Parietal lobe (tissue), 2 donors: ENCODE measurements around the genes KRTAP10-1 and KRTAP12-2.

DNA sequence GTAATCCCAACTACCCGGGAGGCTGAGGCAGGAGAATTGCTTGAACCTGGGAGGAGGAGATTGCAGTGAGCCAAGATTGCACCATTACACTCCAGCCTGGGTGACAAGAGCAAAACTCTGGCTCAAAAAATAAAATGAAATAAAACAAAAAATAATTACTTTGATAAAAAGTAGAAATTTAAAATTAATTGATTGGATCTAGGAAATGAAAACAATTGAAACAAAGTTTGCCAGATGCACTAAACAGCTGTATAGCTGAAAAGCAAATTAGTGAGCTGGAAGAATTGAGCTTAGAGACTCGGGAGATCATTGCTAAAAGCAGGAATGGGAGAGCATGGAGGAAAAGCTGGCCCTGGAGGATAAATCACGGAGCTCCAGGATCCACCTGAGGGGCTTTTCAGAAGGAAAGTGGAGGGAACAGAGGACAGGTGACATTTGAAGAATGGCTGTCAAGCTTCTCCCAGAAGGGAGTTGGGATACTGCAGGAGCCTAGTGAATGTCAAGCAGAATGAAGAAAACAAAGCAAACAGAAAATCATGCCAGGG lies 23.6 kb downstream of the TRAPPC10 start:
- RAMPAGE, long total RNA = no peak

GRCh38 chr21:44079403-44079959 lies 27.7 kb upstream of the PWP2 start:
- RAMPAGE, long total RNA = no peak

DNA sequence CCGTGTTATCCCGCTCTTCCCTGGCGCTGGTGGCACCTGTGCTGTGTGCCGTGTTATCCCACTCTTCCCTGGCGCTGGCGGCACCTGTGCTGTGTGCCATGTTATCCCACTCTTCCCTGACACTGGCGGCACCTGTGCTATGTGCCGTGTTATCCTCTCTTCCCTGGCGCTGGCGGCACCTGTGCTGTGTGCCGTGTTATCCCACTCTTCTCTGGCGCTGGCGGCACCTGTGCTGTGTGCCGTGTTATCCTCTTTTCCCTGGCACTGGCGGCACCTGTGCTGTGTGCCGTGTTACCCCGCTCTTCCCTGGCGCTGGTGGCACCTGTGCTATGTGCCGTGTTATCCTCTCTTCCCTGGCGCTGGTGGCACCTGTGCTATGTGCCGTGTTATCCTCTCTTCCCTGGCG lies 18.5 kb upstream of the PWP2 start:
- RAMPAGE, long total RNA = no peak

DNA sequence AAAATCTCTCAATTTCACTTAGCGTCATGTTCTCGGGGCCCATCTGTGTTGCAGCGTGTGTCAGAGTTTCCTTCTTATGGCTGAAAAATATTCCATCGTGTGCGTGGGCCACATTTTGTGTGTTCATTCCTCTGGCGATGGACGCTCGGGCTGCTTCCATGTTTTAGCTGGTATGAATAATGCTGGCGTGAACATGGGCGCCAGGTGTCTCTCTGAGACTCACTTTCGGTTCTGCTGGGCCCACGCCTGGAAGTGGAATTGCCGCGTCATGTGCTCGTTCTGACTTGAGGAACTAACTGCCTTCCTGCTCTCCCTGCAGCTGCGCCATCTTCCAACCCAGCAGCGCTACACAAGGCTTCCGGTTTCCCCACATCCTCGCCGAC lies 20.3 kb downstream of the GATD3 start:
- RAMPAGE, long total RNA = no peak

GRCh38 chr21:44303393-44304358 lies 3.8 kb downstream of the PFKL start:
- RAMPAGE, long total RNA = no peak

DNA sequence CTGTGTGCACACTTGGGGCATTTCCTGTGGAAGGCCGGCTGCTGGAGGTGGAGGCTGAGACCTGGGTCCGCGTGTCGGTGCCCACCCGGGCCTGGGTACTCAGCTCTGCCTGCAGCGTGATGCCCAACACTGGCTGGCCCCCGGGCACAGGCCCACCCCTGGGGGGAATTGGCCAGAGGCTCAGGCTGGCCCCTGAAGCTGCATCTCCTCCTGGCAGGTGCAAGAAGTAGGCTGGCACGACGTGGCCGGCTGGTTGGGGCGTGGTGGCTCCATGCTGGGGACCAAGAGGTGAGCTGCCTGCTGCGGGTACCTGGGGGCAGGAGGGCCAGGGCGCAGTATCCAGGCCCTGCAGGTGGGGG lies 17.3 kb downstream of the CFAP410 start:
- RAMPAGE, long total RNA = no peak

DNA sequence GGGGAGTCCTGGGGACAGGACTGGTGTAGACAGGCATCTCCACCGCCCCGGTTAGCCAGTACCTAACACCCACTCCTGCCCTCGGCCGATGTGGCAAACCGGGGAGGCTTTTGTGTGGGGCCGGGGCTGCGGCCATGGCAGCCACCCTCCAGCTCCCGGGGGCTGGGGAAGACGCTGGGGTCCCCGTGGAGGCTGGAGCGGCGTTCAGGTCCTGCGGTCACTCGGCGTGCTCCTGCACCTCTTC lies 9.3 kb downstream of the CFAP410 start:
- RAMPAGE, long total RNA = no peak

DNA sequence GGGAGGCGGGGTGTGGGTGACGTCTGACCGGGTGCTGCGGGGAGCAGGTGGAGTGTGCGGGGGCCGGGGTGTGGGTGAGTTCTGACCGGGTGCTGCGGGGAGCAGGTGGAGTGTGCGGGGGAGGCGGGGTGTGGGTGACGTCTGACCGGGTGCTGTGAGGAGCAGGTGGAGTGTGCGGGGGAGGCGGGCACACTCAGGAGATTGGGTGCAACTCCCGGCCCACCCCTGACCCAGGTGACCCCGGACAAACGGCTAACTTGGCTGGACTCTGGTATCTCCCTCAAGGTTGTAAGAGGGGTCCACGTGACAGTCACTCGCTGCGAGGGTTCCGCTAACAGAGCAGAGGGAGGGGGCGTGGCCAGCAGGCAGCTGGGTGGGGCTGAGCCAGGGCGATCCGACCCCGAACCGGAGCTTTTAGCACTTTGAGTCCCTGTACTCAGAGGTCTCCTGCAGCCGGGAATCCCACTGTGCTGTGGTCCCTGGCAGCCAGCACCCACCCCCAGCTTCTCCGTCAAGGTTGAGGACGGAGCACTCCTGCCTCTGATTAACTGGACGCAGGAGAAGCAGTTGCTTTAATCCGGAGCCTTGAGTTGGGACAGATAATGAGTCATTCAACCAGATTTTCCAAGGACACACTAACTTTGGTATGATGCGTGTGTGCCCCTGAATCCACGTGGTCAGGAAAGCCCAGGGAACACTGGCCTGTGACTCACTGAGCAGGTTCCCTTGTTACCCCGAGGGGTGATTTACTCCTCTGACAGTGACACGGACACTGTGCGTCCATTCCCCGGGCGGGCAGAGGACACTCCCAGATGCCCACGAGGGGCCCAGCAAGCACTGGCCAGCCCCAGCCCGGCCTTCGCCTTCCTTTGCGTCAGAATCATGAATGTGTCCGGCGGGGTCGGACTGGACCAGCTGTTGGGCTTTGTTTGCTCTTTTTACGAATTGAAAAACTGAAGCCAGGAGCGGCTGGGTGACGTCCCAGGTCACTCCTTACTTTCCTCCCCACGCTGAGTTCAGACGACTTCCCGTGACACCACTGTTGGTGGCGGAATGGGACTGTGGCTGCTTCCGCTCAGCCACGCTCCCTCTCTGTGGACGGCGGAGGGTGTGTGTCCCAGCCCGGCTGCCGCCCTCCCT lies 16.8 kb downstream of the TRPM2 start:
- RAMPAGE, long total RNA = no peak

GRCh38 chr21:44380195-44380394 lies 26.7 kb downstream of the TRPM2 start:
- RAMPAGE, long total RNA = no peak

DNA sequence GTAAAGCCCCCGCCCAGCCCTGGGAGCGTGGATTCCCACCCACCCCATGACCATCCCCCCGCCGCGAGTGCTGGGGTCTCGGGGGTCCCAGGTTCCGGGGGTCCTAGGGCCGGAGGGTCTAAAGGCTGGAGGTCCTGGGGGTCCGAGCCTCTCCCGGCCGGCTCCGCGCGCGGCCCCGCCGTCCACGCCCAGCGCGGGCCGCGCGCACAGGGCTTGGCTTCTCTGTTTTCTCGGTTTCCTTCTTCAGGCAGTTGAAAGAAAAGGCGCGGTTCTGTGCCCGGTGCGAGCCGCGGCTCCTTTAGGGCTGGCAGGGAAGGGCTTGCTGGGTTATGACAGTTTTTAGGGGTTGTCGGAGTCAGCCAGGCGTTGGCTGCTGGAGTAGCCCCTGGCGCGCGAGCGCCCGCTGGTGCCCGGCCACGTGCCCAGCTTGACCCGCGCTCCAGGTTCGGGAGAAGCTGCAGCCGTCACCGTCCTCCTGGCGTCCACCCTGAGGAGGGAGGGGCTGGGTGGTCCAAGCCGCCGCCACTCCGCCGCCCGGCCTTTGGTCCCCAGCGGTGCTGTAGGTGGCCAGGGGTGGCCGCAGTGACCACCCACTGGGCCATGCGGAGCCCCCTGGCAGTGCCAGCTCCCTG lies 462 bp downstream of the LRRC3 start:
- RAMPAGE, long total RNA = no peak

DNA sequence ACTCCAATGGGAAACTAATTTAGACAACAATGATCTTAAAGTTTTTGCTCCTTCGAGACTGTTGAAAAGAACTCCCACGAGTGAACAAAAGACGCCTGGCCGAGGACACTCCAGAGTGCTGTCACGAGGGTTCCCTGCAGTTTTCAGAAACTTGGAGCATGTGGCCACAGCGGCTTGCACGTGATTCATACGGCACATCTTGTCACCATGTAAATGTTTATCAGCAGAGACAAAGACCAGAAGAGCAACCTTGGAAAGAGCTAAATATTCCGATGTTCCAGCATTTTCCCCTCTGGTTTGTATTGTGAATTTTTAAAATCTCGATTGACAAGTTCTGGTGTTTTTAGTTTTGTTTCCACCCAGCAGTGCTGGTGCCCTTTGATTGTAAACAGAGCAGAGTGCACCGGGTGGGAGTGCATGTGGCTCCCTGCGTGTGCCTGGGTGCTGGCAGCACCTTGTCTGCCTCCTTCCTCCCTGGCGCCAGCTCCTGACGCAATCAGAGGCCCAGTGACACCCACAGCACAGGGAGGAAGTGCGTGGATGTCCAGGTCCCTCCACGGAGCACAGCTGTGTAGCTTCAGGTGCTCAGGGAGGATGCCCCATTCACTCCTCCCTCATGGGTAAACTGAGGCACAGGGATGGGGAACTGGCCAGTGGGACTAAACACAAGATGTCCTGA lies 23.0 kb downstream of the LRRC3 start:
- RAMPAGE, long total RNA = no peak

GRCh38 chr21:44539871-44540435 lies at the start of gene KRTAP10-1:
Gene KRTAP10-1 (minus strand): TSS chr21:44540195.
- RAMPAGE, long total RNA = no peak

GRCh38 chr21:44666600-44667320 lies at the start of gene KRTAP12-2:
Gene KRTAP12-2 (minus strand): TSS chr21:44666927.
- RAMPAGE, long total RNA = no peak

DNA sequence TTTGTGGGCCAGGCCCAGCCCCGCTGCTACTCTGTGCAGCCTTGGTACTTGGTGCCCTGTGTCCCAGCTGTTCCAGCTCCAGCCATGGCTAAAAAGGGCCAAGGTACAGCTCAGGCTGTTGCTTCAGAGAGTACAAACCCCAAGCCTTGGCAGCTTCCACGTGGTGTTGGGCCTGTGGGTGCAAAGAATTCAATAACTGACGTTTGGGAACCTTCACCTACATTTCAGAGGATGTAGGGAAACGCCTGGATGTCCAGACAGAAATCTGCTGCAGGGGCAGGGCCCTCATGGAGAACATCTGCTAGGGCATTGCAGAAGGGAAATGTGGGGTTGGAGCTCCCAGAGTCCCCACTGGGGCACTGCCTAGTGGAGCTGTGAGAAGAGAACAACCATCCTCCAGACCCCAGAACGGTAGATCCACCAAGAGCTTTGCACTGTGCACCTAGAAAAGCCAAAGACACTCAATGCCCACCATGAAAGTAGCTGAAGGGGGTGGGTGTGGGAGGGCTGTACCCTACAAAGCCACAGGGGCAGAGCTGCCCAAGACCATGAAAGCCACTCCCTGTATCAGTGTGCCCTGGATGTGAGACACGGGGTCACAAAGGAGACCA lies 10.2 kb downstream of the UBE2G2 start:
- RAMPAGE, long total RNA = no peak

DNA sequence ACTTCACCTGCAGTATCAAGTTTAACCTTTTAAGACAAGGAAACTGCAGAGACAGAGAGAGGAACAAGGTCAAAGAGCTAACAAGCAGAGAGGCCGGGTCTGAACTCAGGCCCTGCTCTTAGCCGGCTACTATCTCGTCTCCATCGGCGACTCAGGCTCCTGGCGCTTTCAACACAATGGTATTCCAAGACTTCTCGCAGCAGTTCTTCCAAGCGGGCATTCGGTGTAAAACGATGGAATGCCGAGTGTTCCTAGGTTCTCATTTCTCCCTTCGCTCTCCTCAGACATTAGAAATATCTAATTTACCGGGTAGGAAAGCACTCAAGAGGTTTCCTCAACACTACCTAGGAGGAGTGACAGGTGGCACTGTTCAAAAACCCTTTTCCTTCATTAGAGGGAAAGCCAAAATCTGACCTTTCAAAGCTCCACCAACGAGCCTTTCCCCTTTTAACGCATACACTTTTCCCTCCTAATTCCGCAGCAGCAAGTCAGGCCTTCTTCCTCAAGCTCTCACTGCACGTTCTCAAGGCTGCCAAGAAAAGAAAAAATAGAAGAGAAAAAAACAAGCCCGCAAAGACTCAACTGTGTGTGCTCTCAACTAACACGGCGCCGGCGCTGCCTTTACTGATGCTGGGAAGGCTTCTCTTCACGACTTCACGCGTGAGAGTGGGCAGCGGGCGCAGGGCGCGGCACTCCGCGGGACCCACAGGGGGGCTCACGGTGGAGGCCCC lies 585 bp downstream of the UBE2G2 start:
- RAMPAGE, long total RNA = no peak

DNA sequence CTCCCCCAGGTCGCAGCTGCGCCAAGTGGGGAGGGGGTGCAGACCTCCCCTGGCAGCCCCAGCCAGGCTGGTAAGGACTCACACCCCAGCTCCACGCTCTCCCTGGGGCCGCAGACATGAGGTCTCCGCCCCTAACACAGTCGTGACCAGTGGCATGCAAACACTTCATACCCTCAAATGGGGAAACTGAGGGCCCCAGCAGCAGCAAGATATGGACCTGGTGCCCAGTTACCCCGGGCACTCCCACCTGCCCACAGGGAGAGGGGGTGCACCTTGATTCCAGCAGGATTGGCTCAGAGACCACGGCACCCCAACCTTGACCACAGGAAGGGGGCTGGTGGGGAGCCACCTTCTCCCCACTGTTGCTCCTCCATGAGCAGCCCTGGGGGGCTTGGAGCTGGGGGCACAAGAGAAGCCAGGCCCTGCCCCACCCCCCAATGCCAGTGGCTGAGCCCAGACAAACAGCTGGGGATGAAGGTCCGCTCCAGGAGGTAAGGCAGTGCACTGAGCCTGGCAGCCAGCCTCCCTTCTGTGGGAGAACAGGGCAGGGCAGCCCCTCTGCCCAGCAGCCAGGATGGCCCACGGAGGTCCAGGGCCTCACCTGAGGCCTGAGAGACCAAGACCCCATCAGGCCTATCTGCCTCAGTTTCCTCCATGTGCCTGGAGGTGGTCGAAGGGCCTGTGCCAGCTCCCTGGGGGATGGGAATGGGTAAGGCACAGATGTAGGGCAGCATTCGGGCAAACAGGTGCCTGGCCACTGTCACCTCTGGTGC lies 7.3 kb downstream of the ITGB2 start:
- RAMPAGE, long total RNA = no peak

DNA sequence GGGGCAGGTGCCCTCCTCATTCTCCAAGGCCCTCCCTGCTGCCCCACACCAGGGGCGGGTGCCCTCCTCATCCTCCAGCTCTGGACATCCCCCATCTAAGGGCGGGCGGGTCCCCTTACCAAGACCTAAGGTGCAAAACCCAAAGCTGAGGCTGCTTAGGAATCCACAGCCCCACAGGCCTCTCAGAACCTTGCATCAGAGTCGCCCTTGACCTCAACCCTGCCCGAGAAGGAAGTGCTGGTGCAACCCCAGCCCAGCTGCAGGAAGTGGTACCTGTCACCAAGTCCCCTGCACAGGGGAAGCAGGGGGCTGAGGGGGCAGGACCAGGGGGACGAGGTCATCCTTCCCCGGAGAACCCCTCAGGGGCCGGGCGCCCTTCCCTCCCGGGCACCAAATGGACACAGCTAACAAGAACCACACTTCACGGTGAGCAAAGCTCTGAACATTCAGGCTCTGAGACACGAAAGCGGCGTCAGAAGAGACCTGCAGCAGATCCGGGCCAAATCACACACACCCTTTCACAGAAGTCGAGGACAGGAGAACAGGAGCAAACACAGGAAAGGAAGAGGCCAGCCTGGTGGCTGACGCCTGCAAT lies 6.5 kb downstream of the ITGB2 start:
- RAMPAGE, long total RNA = no peak

DNA sequence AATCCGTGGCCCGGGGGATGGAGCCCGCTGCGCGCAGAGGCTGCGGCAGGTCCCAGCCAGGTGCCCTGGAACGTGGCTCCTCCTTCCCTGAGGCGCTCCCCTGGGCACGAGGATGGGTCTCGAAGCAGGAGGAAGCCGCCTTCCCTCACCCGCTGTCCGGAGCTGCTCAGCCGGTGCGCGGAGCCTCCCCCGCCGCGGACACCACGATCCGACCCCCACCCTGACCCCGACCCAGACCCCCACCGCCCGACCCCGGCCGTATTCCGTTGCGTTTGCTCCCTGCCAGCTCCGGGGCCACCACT lies 8.0 kb upstream of the SLX9 start:
- RAMPAGE, long total RNA = no peak

GRCh38 chr21:44994551-44995168 lies 54.8 kb downstream of the SLX9 start:
- RAMPAGE, long total RNA = no peak

- RAMPAGE, long total RNA = no peak
These were observed 6.6 kb downstream of the ADARB1 start for GRCh38 chr21:45080797-45081490.